Umbilical cord (tissue), 2 donors: Measurements from ENCODE around the gene ONECUT2.

DNA sequence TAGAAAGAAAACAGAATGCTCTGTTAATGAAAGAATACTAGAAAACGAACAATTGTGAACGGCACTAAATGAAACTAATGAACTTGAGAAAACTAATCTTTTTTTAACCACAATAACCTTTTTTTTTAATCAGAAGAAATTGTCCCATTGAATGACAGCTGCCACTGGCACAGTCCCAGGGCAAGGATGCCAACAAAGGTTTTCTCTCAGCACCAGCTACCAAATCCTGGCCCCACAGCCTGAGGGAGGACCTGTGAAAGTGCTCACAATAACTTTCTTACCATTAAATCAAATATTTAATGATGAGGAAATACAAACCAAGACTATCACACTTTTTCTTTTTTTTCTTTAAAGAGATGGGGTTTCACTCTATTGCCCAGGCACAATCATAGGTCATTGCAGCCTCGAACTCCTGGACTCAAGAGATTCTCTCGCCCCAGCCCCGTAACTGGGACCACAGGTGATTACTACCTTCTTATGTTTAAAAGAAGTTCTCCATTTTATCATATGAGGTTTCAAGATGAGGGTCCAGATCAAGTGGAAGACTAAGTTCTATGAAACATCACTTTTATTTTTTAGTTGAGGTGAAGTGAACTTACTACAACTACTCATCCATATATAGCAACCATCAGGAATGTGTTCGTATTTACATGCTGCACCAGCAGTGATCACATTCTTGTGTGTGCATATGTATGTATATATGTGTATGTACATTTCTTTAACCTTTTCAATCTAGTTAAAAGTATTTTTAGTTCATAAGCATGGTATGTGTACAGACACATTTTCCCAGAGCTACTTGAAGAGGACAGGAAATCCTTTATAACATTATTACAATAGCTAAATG lies 2.1 kb downstream of the MBD2 start:
- RAMPAGE, long total RNA: no peak

DNA sequence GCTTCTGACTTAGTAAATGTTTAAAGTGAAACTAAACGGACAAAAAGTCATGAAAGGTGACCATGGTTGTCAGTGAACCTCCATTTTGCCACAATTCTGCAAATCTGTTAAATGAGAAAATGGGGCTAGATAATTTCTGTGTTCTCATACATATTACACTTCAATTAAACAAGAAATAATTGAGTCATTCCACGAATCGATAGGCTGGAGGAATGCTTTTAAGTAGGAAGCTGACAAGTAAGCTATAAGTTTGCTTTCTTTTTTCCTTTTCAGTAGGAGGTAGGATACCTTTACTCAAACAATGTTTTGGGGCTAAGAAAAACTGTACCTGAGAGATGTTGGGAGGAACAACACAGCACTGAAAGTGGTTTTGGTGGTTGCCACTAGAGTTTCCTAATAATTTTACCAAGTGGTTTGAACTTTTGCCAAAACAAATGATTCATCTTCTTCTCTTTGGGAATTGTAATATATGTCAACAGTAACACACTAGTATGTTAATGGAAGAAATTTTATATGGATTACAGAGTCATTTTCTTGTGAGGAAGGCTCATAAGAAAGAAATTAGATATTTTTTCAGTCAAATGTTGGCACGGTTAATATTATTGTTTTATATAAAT lies 17.2 kb downstream of the DYNAP start:
- RAMPAGE, long total RNA: no peak

DNA sequence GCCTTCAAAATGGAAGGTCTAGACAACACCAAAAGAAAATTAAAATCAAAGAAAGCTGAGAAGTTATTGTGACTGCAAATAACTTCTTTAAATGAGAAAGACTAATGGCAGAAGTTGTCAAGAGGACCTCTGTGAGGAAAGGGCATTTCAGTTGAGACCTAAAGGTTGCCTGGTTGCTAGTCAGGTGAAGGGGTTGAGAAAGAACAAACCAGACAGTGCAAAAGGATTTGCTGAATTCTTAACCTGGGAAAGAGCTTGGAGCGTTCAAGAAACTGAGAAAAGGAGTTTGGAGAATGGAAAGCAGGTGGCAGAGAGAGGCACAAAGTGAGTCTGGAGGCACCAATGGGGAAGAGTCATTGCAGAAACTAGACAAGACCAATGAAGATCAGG lies 5.3 kb downstream of the RAB27B start:
- RAMPAGE, long total RNA: no peak

- RAMPAGE, long total RNA: no peak
Measured at GRCh38 chr18:55402672-55403222, 185.2 kb downstream of the TCF4 start.

- RAMPAGE, long total RNA: no peak
Measured at GRCh38 chr18:55419588-55419990, 168.4 kb downstream of the TCF4 start.

- RAMPAGE, long total RNA: no peak
Measured at GRCh38 chr18:55419991-55420820, 167.8 kb downstream of the TCF4 start.

- RAMPAGE, long total RNA: no peak
Measured at GRCh38 chr18:55585035-55585650, 2.8 kb downstream of the TCF4 start.

DNA sequence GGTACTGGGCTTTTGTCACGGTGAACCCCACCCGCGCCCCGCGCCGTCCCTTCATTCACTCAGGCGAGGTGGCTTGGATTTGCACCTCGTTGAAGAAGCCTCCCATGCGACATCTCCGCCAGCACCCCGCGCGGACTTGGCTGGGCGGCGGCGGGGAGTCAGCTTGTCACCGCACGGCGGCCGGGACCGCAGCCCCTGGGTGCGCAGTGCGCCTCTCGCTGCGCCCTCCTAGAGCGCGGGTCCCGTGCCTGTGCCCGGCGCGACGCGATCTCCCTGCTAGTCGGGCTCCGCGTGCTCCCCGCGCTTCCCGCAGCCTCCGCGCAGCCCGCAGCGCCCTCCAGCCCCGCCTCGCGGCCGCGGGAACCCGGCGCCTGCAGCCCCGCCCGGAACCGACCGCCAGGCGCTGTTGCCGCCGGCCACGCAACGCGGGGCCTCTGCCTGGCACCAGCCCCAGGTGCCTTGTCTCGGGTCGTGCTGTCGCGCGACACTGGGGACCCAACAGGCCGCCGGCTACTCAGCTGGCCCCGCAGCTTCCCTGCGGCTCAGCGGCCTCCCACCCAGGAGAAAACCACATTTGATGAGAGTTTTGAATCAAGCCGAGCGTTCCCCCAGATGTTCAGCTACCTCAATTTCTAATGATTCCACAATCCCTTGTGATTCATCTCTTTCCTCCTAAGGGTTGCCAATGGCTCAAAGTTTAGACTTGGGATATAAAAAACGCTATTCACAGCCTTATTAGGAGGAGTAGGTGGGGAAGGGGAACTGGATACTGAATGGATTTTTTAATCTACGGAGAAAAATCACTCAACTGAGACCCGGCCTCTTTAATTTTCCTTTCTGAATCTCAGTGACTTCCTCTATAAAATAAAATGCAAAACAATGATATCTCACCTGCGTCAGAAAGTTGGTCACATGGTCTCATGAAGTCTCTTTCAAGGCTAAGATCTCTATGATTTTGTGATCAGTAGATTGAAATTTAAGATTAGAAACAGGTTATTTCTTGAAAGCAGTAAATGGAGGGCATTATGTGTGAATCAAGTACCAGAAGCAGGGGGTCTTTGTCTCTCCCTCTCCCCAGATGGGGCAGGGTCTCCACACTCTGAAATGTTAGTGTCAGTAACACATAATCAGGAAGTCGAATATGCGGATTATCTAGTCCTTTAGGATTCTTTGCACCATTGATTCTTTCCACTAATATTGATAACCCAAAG lies 192.5 kb upstream of the TCF4 start:
- RAMPAGE, long total RNA: no peak

DNA sequence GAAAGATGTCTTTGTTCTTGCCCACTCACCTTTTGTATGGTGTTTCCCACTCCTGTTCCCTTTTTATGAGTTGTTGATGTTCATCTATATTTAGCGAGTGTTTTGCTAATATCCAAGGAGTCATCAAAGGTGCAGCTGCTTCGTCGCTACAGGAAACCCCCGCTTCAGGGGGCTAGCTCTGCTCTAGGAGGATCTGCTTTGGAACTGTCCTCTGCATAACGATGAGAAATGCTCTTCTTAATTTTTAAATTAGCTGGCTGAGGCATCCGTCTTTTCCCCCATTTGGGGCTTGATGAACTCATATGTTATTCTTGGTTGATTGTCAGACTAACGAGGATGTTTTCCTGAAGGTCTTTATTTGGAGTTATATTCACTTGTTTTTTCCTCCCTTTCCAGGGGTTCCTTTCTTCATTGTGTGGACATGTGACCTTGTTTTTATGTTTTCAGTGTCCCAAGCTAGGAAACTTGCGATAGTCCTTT lies 179.2 kb downstream of the TXNL1 start:
- RAMPAGE, long total RNA: no peak

DNA sequence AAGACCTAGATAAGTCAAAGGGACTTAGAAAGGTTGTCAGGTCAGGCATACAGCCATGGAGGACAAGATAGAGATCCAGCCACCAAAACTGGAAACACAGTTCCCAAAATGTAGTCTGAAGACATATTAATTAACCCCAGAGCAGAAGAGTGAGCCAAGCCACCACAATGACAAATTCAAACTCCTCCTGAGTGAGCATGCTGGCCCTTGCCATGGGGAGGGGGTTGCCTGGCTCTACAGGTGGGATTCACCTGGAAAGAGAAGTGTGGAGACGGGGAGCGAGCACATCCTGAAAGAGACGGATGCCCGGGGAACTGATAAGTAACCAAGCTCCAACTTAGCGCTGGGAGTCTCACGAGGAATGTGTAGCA lies 151.1 kb downstream of the TXNL1 start:
- RAMPAGE, long total RNA: no peak

- RAMPAGE, long total RNA: no peak
Measured at GRCh38 chr18:56562421-56562772, 76.0 kb downstream of the TXNL1 start.

DNA sequence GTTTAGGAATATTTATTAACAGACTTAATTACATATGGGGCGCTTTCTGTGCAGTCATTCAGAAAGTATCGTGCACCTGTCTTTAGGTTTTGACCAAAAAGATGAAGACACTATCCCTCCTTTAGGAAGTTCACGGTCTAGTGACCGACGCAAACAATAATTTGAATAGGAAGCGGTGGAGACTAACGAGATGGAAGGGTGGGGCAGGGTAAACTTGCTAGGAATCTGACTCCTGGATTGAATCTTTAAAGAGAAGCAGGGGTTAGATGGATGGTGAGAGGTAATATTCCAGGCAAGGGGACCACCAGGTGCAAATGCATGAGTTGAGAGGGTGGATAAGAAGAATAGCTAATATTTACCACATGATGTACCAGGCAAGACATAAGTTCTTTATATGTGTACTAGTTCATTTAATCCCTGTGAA lies 681 bp upstream of the TXNL1 start:
- RAMPAGE, long total RNA: no peak

- RAMPAGE, long total RNA: no peak
Measured at GRCh38 chr18:56975930-56976335, 171.0 kb upstream of the BOD1L2 start.

DNA sequence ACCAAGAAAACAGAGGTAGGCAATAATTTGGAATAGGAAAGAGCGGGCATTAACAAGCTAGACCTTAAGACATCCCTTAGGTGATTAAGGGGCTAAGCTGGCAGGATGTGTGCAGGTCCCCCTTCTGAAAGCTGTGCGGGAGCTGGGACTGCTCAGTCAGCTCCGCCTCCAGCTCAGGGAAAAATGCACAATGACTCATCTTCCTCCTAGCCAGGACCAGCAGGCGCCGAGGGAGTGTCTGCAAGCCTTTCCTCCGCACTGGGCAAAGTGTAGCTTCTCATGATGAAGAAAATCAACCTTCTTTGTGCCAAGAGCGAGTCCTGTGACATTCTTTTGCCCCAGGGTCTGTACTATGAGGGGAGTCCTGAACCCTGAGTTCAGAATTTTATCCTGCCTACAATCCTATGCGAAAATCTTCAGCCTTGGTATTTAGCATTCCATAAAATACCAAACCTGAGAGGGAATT lies 63.4 kb downstream of the BOD1L2 start:
- RAMPAGE, long total RNA: no peak

- RAMPAGE, long total RNA: no peak
Measured at GRCh38 chr18:57435071-57436159, at the start of gene ONECUT2. Gene ONECUT2, plus strand, starts transcription at chr18:57435374.

GRCh38 chr18:57439646-57440002 lies 4.5 kb downstream of the ONECUT2 start:
- RAMPAGE, long total RNA: no peak

DNA sequence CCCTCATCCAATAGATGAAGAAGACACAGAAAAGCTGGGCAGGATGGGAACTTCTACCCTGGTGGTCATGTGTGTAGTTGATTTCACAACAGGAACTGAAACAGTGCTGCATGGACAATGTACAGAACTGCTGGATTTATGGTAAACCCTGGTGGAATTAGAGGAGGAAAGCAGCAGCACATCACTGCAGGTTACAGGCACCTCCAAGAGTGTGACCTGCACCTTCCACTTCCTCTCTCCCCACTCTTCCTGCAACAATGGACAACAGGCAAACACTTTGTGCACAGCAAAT lies 31.3 kb downstream of the FECH start:
- RAMPAGE, long total RNA: no peak

DNA sequence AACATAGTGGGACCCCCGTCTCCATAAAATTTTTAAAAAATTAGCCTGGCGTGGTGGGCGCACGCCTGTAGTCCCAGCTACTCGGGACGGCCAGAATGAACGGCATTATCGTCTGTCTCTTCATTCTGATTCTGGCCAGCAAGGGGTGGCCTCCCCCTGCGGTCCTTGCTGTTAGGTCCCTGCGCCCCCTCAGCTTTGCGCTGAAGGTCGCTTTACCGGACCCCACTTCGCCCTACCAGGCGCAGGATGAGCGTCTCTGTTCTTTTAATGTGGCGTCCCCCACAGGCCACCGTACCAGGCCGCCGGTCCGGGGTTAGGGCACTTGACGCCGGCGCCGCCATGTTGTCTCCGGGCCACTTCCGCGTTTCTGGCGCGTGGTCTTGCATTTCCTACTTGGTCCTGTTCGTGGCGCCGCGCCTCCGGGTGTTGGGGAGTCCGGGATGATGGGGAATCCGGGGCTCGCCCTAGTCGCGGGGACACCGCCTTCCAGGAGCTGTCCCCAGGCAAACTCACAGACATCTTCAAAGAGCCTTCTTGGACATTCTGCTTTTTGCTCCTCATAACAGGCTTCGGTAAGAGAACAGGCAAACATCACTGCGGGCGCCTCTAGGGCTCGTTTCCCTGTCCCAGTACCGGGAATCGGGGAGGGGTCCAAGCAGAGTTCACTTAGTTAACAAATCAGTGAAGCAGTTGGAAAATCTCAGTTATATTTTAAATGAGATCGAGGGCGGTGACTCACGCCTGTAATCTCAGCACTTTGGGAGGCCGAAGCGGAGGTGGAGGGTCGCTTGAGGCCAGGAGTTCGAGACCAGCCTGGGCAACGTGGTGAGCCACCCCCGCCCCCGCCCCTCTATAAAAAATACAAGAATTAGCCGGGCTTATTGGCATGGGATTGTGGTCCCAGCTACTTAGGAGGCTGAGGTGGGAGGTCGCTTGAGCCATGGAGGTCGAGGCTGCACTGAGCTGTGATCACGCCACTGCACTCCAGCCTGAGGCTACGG lies 8.6 kb upstream of the NARS1 start:
- RAMPAGE, long total RNA: no peak

DNA sequence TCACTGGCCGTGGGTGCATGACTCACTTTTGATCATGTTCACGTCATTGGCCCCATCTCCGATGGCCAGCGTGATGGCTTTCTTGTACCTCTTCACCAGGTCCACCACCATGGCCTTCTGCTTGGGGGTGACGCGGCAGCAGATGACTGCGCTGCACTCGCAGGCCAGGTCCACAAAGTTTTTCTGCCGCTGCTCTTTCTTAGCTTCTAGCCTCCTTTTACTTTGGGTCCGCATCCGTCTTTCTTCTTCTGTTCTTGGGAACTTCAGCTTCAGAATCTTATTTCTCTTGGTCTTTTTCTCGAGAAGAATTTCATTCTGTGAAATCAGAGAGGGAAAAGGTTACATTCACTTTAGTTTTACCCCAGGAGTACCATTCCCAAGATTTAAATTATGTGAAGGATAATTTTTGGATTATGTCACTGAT lies 39.5 kb upstream of the NARS1 start:
- RAMPAGE, long total RNA: no peak

DNA sequence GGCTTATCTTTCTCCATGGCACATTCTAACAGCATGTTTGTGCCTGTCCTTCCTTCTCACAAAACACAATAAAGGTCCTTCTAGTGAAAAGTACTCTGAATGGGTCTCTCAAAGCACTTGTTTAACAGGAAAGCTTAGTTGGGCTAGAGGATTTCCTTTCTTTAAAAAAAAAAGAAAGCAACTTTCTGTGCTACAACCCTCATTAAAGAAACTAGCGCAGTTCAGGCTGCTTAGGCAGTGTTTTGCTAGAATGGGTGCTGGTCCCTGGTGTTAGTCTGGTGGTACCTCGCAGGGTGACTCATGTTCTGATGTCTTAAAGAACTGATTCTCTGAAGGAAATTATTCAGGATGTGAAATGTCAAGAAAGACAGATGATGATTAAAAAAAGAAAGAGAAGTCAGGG lies 75.1 kb downstream of the ATP8B1 start:
- RAMPAGE, long total RNA: no peak